Mesenteric fat pad (tissue), 1 donor: ENCODE measurements around a stretch of chr18.

GRCh38 chr18:55585035-55585650 lies 2.8 kb downstream of the TCF4 start:
- PRO-cap: no peak

GRCh38 chr18:55795039-55795469 lies 207.1 kb upstream of the TCF4 start:
- PRO-cap: no peak

GRCh38 chr18:56508734-56509213 lies 129.6 kb downstream of the TXNL1 start:
- PRO-cap: no peak

GRCh38 chr18:56772062-56772623 lies 121.0 kb downstream of the WDR7 start:
- PRO-cap: no peak

DNA sequence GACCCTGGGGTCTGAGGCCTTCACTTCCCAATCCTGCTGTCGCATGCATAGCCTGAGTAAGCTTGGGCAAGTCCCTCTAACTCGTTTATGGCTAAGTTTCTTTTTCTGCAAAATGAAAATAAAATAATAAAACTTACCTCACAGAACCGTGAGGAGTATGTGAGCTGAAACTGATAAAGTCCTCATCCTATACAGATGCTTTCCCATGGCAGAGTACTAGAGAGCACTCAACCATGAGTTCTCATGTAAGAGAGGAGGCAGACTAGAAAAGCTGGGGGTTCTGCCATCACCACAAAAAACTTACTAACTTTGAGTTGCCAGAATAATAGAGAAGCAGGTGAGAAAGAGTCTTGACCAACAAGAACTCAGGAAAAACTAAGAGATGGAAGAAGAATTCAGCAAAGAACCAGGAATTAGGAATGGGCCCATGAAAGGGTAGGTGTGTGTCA lies 9.3 kb upstream of the BOD1L2 start:
- PRO-cap: no peak

GRCh38 chr18:57353272-57354061 lies 1.1 kb downstream of the ST8SIA3 start:
- PRO-cap: no peak

DNA sequence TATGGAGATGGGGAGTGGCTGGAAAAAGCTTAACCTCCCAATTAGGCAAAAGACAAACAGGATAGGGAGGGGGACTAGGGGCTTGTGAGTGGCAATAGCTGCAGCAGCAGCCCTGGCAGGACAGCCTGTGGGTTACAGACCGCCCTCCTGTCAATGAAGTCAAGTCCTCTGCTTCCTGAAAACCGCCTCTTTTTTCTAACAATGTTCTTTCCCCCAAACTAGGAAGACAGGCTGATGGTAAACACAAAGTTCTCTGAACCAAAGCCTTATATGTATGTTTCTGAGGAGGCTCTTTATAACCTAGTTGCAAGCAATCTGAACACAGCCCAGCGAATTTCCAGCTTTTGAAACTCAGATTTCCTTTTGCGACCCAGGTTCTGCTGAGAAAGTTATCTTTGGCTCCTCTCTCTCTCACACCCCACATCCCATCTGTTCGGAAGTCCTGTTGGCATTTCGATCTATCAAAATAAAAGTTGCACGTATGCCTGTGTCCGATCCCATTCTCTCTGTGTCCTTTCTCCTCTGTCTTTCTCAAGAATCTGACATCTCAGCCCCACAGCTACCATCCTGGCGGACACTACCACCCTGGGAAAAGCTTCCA lies 10.2 kb downstream of the ATP8B1 start:
- PRO-cap: no peak

- PRO-cap: no peak
Measured at GRCh38 chr18:57793397-57794275, 9.5 kb downstream of the ATP8B1 start.

DNA sequence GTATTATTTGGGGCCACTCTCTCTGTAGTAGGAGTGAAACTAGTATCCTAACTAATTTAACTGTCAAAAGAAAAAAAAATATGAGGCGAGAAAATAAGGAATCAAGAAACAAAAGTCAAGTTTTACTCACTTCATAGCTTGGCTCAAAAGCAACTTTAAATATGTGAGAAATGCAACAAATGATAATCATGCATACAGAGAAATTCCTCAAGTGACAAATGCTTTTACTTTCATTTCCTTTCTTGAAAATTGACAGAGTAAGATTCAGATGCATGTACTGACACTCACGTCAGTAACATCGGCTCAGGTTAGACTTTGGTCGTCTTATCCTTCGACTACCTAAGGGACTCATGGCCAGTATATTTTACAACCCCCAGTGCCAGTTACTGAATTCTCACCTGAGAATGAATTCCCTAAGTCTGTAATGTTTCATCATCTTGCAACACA lies 30.2 kb upstream of the ATP8B1 start:
- PRO-cap: no peak

- PRO-cap: no peak
Measured at GRCh38 chr18:58013586-58014322, 30.3 kb upstream of the NEDD4L start.

GRCh38 chr18:58097062-58097841 lies 53.2 kb downstream of the NEDD4L start:
- PRO-cap: no peak

DNA sequence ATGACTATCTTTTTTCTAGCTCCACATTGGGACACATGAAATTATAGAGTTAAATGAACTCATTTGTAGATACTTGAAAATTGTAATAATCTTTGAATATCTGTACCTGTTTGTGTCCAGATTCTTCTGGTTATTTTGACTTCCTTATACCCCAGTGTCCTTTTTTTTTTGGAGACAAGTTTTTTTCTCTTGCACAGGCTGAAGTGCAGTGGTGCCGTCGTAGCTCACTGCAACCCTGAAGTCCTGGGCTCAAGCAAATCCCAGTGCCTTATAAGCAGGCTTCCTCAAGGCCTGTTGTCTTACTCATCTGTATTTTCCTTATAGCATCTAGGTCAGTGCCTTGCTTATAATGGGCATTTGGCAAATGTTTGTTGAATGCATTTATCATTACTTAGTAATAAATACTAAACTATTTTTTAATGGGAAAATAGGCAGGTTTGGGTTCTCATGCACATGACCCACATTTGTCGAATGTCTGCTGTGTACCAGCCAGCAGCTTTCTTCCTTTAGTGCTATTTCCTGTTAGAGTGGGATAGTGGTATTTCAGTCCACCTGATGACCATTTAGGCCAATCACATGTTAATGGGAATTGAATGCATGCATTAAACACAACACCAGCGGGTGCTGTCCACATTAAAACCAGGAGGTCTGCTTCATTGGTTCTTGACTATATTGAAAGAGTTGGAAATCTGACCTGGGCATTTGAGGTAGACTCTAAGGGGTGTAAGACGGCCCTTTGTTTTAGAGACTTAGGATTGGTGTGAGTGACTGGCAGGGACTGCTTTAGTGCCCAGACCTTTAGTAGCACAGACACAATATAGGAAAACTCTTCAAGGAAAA lies 55.2 kb downstream of the NEDD4L start:
- PRO-cap: no peak

DNA sequence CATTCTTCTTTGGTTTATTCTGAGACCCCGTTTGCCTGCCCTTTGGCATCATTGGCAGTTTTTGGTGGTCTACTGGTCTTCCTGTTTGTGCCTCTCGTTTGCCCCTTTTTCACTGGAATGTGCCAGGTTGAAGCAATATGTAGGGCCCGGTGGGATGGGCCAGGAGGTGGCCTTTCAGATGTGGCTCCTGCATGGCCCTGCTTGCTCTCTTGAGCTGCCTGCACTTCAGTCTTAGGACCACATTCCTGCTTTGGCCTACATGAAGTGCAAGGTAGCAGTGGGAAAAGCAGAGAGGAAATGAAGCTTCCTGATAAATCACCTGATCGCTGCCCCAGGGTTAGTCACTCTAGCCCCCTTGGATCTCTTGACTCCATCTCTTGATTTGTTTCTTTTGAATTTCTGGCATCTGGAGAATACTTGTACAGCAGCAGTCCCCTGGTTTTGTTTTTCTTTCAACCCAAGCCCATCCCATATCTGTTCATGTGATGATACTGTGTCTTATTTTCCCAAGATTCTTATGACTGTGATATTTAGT lies 169.9 kb downstream of the NEDD4L start:
- PRO-cap: no peak

DNA sequence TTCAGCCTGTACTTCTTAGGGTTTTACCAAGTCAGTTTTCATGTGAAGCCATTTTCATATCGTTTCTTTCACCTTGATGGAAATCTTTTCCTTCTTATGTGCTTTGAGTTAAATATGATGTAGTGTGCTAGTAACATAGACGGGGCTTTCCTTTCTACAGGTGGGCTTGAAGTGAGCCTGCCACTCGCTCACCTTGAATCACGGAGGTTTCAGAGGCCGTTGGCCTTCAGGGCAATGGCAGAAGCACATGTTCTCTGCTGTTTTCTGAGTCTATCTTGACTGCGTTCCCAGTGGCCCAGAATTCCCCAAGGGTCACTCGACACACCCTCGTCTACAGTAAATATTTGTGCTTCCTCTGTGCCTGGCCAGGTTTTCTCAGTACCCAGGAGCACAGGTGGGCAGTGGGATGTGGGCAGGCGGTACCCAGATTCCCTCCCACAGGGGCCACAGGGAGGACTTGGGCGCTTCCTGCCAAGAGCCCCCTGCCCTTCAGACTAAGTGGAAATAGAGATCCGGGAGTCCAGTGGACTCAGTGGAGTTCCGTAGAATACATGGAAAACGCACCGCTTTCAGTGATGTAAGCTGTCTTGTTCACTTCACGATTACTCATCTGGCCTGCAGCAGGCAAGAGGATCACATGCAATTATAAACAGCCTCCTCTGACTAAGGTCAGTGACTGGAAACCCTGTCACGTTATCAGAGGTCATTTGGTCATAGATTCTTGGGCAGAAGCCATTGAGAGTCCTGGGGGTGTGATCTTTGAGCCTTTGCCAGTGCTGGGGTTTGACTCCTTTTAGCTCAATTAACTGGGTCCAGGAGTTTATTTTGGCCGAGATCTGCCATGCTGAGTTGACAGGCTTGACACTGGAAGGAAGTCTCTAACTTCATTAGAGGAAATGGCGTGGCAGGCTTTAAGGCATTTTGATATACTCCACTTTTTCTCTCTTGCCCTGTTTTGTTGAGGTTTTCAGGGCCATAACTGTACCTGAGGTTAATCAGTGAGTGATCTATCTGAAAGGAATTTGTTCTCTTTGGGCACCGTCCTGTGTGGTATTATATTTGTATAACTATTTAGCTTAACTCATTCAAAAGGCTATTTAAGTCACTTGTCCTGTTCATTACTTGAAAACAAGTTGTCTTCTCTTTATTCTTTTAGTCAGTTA lies 179.9 kb downstream of the NEDD4L start:
- PRO-cap: no peak

GRCh38 chr18:58302934-58303768 lies 259.1 kb downstream of the NEDD4L start:
- PRO-cap: no peak

- PRO-cap: no peak
Measured at GRCh38 chr18:58321965-58322352, 277.9 kb downstream of the NEDD4L start.

- PRO-cap: no peak
Measured at GRCh38 chr18:58330531-58330996, 286.5 kb downstream of the NEDD4L start.

GRCh38 chr18:58381634-58382124 lies 247.2 kb downstream of the ALPK2 start:
- PRO-cap: no peak

DNA sequence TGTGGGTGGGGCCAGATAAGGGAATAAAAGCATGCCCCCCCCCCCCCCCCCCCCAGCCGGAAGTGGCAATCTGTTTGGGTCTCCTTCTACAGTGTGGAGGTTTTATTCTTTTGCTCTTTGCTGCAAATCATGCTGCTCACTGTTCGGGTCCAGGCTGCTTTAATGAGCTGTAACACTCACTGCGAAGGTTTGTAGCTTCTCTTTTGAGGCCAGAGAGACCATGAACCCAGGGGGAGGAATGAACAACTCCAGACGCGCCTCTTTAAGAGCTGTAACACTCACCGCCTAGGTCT lies 168.6 kb downstream of the ALPK2 start:
- PRO-cap: no peak

DNA sequence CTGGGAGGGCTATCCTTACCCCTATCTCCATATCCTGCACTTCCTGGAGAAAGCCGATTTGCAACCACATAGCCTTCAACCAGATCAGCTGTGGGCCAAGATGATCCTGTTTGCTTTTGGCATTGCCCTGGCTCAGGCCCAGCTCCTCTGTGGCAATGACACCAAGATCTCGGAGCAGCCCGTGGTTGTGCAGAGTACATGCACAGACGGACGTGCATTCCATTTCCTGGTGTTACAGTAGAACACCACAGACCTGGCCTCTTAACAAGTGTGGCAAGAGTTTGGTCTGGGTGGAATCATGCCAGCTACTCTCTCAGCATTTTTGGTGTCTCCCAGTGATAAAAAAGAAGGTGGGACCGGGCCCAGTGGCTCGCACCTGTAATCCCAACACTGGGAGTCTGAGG lies 20.0 kb downstream of the MALT1 start:
- PRO-cap: no peak